Mesenteric fat pad (tissue), 1 donor: ENCODE data around the gene RUNX1.

DNA sequence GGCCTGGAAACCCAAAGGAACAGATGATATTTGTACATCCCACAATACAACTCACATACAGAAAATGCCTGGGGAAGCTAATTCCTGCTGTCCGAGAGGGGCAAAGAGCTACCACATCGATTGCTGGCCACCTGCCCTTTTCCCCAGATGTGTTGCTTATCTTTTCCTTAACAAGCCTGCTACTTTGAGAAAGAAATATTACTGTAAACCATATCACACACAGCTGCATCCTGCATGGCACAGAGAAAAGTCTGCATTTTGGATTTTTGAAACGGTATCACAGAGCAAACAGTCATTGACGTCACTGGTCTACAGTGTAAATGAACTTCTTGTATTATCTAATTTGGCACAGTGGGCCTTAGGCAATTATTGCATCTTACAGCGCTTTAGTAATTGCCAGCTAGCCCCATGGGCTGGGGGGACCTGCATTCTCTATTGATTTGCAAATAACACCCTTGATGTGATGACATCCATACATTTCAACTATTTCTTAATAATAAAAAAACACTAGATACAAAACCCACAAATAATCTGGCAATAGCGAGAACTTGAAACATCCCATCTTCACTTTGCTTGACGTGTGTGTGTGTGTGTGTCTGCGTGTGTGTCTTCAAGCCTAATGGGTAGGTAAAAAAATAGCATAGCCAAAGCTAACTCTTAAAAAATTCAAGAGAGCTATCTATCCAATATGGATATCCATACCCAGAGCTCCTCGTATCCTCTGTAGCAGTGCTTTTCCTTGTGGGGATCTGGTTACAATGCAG, 164.8 kb downstream of the CLIC6 start:
- PRO-cap = no peak

GRCh38 chr21:34835357-34836086, 166.7 kb downstream of the CLIC6 start:
- PRO-cap = no peak

GRCh38 chr21:34844531-34845428, 176.0 kb downstream of the CLIC6 start:
- PRO-cap = no peak

DNA sequence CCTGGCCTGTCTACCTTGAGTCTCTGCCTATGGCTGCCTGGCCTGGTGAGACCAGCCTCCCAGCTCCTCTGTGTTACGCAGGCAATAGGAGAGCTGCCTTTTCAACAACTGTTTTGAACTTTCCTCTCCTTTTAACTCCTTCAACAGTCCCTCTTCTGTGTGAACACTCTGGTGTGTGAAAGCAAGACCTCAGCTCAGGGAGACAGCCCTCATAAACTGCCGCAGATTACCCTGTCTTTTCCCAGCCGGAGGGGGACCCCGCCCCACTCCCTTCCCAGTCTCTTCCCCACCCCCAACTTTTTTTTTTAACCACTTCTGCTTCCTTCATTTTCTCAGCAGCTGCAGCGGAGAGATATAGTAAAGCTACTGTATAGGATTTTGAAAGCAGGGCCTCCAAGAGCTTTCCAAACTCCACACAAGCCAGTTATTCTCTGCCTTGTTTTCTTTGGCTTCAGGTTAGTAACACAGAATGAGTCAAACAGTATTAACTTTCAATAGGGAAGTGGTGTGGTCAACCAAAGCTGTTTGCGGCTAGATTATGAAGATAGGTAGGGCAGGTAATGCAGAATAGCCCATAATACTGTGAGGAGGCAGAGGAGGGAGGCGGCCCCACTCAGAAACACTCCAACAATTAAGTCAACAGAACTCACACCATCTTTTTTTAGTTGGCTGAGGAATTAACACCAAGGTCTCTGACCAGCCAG, 176.8 kb downstream of the CLIC6 start:
- PRO-cap = no peak

GRCh38 chr21:34992151-34992446, 57.0 kb downstream of the RUNX1 start:
- PRO-cap = no peak

GRCh38 chr21:35048648-35049758, at the start of gene RUNX1:
TSS of gene RUNX1 (minus strand) at chr21:35049302.
- PRO-cap = no peak

- PRO-cap = no peak
Measured at GRCh38 chr21:35189249-35189867, 140.3 kb upstream of the RUNX1 start.

DNA sequence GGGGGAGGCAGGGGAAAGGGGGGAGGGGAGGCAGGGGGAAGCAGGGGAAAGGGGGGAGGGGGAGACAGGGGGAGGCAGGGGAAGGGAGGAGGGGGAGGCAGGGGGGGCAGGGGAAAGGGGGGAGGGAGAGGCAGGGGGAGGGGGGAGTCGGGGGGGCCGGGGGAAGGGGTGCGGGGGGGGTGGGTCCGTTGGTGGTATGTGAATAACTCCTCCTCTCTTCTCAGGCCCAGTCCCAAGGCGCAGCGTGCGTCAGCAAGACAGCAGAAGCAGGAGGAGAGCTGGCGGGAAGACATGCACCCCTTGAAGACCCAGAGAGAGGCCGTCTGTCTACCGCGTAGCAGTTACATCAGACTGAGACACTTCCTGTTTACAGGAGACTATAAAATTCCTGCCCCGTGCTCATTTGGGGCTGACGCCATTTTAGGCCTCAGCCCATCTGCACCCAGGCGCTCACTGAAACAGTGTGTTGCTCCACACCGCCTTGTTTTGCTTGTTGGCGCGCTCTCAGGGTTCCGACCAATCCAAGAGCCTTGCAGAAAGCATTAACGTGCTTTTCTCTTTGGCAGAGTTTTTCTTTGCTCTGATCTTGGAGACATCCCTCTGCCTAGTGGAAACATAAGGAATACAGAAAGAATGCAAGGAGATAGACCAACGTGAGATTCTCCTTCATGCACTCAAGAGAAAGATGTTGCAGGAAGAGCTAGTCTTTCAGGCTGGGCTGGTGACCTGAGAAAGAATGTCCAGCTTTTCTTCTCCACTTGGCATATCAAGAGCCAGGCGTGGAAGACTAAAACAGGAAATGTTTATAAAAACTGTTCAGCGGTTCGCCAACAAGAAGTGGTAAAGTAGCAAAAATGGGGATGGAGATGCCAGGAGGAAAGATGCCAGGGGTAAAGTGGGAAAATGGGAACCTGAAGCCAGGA, 55.2 kb downstream of the SETD4 start:
- PRO-cap = no peak

GRCh38 chr21:36126068-36126670, 8.7 kb upstream of the CBR3 start:
- PRO-cap = no peak

DNA sequence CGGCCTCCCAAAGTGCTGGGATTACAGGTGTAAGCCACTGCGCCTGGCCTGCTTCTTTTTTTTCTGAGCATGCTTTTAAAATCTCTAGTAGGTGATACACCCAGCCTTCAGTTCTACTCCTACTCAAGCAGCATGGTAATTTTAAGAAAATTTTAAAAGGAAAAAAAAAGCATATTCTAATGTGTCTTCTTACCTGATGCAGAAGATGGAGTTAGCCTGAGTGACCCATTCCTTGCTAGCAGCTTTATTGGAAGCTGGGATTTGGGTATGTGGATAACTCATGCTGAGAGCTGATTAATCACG, 31.2 kb downstream of the DOP1B start:
- PRO-cap = no peak

DNA sequence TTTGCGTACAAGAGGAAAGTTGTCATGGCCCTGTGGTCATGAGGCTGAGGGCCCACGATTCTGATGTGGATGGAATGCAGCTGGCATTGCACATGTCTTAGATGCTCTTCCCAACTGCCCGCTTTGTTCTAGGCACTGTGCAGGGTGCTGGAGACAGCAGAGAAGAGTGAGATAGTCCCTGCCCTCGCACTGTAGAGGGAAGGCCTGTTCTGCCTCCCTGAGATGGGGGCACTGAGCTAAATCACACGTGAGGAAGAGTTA, 40.7 kb downstream of the DOP1B start:
- PRO-cap = no peak

DNA sequence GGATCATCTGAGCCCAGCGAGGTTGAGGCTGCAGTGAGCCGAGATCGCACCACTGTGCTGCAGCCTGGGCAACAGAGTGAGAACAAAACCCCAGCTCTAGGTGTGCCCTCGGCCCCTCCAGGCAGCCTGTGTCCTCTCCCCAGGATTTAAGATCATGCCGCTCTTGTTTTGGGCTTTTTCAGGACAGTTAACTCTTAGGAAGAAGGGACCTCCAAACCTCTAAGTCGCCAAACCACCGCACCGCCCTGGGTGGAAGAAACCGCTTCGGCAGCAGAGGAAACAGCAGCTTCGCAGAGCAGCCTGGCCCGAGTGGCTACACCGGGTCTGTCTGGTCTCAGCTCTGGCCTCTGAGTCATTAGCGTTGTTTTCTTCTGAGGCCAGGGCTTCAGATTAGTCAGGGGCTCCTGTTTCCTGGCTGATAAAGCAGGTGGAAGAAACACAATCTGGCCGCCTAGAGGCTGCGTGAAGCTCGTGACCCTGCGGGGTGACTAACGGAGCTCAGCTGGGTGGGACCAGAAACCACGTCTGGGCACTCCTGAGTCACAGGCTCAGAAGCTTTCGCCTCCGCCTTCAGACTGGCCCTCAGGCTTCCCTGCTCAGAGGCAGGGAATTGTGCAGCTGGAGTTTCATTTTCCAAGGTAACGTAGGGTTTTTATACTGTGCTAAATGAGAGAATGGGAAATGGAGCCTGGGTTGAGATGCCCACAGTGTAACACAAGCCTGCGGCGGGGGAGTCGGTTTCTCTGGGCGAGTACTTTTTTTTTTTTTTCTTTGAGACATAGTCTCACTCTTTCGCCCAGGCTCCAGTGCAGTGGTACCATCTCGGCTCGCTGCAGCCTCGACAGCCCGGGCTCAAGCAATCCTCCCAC, 44.8 kb downstream of the CHAF1B start:
- PRO-cap = bidirectional peak, plus-strand start at position 596 of the sequence, minus-strand start at position 311 of the sequence

GRCh38 chr21:36747033-36747380, 48.1 kb downstream of the SIM2 start:
- PRO-cap = no peak

GRCh38 chr21:36965184-36965932, 1.1 kb downstream of the HLCS start:
- PRO-cap = no peak

GRCh38 chr21:37046940-37047545, 25.8 kb downstream of the PIGP start:
- PRO-cap = no peak

GRCh38 chr21:37186719-37187308, 80.3 kb downstream of the VPS26C start:
- PRO-cap = no peak

DNA sequence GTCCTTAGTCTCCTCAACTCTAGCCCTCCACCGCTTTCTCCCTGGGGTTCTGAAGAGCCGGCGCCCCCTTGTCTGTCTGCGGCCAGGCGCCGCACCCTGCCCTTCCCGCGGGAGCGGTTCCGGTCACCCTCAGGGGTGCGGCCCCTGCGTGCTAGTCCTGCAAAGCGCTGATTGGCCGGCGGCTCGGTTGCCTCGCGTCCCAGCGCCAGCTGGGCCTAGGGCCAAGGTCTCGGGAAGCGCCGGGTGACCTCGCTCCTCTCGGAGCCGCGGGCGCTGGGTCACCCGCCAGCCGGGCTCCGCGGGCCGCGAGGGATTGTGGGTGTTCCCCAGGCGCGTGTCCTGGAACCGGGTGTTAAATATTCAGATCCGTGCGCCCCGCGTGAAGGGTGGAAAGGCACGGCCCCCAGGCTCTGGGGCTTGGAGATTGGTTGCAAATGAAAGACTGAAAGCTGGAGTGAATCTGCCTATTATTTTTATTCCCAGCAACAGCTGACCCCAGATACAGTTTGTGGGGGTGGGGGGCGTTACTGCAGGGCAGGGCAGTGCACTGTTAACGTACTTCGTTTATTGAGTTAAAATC, 767 bp upstream of the VPS26C start:
- PRO-cap = bidirectional peak, plus-strand start at position 249 of the sequence, minus-strand start at position 98 of the sequence

DNA sequence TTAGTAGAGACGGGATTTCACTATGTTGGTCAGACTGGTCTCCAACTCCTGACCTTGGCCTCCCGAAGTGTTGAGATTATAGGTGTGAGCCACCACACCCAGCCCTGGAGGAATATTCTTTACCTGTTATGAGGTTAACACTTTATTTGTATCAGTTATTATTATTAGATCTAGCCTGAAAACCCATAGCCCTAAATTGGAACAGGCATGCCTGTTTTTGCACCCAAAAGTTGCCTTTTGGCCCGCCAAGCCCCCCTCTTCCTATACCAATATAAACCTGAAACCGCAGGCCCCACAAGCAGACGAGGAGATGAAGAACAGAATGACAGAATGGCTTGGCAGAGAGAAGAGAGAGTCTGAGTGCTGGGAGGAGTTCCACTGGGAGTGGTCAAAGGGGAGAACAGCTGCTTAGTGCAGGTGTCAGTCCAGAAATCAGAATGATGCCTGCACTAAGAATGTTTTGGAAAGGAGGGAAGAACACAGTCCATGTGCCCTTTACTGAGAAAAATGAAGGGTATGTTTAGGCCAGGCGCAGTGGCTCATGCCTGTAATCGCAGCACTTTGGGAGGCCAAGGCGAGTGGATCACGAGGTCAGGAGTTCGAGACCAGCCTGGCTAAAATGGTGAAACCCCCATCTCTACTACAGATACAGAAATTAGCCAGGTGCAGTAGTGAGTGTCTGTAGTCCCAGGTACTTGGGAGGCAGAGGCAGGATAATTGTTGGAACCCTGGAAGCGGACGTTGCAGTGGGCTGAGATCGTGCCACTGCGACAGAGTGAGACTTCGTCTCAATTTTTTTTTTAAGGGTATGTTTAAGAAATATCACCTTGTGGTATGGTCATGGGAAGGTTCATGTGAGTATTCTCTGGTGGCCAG, 9.4 kb downstream of the DYRK1A start:
- PRO-cap = no peak

DNA sequence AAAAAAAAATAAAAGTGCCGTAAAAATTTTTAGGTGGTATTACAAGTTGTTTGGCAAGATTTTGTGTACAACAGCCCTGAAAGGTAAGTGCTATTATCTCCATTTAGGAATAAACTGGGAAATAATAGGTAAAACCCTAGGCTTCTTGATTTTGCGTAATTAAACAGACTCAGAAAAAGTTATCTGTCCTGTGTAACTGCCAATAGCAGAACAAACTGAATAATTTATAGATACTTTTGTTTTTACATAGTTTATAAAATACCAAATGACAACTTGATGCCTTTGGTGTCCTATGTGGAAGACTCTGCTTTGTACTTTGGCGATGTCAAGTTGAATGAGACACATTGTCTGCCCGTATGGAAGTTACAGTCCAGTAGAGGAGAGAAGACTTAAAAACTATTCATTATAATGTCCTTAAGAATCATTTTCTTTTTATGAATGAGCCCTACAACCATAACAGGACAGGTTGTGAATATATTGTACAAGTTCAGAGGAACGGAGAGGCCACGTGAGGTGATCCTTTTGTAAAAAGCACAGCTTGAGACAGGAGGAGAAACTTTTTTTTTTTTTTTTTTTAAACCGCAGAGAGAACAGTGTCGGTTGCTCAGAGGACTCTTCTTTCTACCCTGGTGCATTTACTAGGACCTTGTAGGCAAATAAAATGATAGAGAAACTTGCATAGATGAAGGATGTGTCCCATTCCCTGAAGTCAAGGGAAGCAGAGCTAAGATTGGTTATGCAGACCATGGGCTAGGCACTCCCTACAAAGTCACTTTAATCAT, 32.0 kb downstream of the DYRK1A start:
- PRO-cap = no peak

GRCh38 chr21:37446373-37447022, 79.9 kb downstream of the DYRK1A start:
- PRO-cap = no peak